Anterior vena cava (tissue), 1 donor: ENCODE results near the genes L3MBTL1, SERINC3 and WFDC12.

DNA sequence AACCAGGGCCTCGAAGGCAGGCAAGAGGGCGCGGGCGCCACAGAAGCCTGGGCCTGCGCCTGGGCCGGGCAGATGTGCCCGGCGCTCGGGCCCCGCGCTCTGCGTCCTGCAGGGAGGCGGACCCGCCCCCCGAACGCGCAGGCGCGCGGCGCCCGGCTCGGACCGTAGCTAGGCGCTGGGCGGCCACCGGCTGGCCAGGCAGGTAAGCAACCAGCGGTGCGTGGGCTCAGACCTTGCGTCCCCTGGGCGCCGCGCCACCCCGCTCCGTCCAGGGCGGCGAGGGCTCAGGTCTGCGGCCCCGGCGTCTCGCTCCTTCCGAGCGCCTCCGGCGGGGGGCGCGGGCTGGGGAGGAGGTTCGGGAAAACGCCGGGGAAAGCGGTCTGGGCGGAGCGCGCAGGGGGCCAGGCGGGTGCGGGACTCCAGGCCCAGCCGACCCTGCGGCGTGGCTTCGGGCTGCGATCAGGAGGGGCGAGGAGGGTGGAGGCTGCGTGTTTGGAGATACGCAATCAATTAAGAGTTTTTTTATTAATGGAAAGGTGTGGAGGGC lies at the start of gene L3MBTL1:
Gene L3MBTL1 (plus strand): TSS at position 155 of the 547 bp plus-strand sequence.
- PRO-cap, result no peak

DNA sequence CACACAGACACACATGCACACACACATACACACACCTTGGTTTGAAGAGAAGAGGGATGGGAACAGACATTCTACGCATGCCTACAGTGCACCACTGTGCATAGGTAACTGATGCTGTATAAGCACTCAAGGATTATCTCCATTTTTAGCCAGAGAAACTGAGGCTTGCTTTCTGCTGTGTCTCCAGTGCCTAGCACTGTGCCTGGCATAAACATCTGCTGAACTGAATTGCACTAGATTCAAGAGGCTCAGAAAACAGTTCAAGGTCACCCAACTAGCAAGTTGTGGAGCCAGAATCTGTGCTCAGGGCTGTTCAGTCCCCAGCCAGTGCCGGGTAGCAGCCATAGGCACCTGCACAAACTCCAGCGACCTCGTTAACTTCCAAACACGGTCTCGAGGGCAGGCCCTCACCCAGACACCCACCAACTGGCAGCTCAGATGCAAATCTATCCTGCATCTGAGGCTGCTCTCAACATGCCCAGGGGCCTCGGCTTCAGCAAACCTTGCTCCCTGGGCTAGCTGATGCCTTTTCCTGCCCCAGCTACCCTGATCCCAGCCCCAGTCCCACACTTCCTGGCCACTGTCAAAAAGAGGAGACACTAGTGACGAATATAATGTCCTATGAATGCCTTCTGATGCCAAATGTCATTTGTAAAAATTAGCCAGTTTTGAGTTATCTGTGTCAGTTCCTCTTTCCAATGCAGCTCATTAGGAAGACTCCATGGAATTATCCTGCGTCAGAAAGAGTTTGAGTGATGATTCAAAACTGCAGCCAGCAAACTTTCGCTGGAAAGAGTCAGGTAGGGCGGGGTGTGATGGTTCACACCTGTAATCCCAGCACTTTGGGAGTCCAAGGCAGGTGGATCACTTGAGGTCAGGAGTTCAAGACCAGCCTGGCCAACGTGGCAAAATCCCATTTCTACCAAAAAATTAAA lies 3.7 kb downstream of the JPH2 start:
- PRO-cap, result bidirectional peak, plus-strand start at position 778 of the sequence, minus-strand start at position 700 of the sequence

DNA sequence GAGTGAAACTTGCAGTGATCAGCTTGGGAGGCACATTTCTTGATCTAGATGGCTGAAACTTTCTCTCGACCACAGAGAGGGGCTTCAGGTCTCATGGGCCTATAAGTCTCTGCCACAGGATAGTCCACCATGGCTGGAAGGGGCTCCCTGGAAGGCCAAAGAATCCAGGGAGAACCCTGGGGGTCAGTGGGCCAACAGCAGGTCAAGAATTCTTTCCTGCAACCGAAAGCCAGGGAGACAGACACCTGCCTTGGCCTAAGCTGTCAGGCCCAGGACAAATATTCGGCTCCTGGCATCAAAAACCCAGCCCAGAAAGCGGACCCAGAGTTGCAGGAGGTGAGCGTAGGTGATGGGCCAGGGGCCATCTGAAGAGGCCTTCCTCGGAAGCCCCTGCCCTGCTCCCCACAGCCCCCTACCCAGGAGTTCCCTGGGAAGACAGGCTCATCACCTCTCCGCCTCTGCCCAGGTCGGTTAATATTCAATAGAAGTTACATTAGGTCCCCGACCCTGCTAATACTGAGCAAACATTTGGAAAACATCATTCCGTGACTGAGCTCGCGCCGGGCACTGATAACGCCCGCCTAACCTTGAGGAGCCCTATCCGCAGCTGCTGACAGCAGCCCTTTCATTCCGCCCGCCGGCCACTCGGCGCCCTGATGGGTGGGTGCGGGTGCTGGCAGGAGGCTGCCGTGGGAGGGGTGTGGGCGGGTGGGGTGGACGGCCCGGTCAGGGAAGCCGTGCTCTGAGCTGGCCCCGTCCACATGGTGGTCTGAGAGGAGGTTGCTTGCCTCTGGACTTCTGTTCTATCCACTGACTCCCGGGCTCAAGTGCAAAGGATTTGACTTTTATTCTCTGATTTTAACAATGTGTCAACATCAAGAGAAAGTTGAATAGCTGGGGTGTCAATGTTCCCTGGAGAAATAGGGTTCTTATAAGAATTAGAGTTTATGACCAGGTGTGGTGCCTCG lies 55.6 kb downstream of the HNF4A start:
- PRO-cap, result no peak

DNA sequence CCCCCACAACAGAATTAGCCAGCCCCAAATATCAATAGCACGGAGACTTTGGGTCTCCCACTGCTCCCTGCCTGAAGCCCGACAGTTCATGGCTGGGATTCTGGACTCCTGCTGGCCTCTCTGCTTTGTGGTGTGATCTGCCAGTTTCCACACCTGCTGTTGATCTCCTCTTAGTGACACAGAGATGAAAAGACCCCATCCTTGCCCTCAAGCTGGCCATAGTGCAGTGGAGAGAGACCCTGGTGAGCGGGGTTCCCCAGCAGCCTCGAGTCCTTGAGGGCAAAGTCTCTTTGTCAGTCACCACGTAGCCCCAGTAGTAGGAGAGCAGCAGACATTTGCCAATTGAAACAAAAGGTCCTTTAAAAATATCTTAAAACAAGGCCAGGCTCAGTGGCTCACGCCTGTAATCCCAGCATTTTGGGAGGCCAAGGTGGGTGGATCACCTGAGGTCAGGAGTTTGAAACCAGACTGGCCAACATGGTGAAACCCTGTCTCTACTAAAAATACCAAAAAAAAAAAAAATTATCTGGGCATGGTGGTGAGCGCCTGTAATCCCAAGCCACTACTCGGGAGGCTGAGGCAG lies 24.5 kb upstream of the TTPAL start:
- PRO-cap, result no peak

DNA sequence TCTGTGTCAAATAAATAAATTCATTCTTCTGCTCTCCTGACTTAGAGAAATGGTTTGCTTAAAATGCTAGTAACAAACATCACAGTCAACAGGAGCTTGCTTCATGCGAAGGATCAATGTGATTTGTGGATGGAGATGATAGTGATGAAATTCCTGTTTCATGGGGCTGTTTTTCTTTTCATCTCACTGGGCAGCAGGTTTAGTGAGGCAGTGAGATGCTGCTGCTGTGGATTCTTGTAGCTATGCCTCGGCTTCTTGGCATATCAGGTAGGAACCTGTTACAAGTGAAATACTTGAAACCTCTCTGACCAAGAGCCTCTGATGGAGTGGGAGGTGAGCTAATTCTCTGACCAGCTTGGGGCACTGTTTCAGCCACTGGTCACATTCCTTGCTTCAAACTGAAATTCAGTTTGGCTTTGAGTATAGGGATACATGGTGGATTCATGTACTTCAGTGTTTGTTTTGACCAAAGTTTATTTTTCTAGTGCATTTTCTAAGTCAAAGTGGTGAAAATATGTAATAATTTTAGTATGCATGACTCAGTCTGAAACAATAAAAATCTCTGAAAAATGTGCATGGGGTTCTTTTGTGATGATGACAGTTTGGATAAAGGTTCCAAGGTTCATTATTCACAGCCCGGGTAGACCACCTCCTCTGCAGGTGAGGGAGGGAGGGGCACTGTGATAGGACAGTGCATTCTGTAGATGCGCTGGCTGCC lies 18.5 kb downstream of the TTPAL start:
- PRO-cap, result no peak

GRCh38 chr20:44520920-44521296 lies 962 bp downstream of the SERINC3 start:
- PRO-cap, result no peak

GRCh38 chr20:44521297-44522436 lies at the start of gene SERINC3:
SERINC3 (minus strand) TSS chr20:44522070.
- PRO-cap, result bidirectional peak, plus-strand start at chr20:44521716, minus-strand start at chr20:44521625; bidirectional peak, plus-strand start at chr20:44522145, minus-strand start at chr20:44522041

DNA sequence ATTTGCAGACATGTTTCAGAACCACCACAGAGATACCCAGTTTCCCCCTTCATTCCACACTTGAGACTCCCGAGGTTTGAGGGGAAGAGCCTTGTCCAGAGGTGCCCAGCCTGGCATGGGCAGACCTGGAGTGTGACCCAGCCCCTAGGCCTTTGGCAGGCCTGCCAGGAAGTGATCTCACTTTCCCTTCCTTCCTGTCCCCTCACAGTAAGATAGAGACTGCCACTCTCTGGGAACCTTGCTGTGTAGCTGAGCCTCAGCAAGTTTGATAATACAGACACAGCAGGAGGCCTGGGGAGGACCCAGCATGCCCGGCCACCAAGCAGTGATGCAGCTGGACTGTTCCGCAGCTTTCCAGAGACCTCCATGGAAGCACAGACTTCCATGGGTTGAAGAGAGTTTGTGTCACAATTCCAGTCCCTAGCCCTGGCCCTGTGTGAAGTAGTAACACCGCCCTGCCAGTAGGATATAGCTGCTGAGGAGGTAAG lies 16.1 kb downstream of the PKIG start:
- PRO-cap, result no peak

DNA sequence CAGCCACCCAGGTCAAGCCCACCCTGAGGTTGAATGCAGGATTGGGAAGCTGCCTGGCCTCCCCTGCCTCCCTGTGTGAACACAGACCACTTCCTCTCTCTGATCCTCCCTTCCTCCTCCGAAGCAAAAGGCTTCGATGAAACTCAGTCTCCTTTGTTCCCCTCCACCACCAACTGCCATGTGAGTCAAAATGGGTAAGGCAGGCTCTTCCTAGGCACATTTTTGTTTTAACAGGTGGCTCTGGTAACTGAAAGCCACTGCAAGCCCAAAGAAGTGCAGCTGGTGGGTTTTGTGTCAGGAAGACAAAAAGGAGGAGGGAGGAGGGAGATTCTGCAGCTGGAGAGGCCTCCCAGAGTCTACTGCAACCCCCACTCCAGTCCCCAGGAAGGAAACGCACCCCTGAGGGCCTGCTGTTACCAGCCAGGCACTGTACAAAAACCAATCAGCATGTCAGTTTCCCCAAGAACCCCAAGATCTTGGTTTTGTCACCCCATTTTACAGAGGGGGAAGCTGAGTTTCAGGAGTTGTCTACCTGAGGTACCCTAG lies 5.3 kb downstream of the ADA start:
- PRO-cap, result no peak

- PRO-cap, result no peak
Observed at GRCh38 chr20:44702746-44703530, 12.2 kb upstream of the CCN5 start.

GRCh38 chr20:44720567-44721126 lies 5.5 kb downstream of the CCN5 start:
- PRO-cap, result unidirectional peak, minus-strand start at chr20:44720719

GRCh38 chr20:44734929-44735446 lies 10.7 kb upstream of the KCNK15 start:
- PRO-cap, result no peak

DNA sequence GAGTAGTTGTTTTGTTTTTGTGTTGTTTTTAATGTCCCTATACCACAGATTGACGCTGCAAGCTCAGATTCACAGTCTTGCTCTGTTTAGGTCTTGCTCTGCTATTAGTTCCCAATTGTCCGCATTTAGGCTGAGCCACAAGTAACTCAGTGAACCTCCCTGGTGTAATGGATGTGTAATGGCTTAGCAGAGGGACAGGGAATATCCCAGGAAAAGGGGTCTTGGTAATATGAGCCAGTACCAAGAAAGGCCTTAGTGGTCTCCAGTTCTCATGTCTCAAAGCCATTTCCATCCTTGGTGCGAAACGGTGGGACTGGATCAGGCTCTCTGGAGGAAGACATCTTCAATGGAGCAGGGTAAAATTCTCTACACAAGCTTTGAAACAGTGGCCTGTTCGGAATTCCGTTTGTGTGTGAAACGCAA lies 610 bp upstream of the PABPC1L start:
- PRO-cap, result no peak

- PRO-cap, result no peak
Observed at GRCh38 chr20:44958823-44959646, 1.2 kb downstream of the TOMM34 start.

DNA sequence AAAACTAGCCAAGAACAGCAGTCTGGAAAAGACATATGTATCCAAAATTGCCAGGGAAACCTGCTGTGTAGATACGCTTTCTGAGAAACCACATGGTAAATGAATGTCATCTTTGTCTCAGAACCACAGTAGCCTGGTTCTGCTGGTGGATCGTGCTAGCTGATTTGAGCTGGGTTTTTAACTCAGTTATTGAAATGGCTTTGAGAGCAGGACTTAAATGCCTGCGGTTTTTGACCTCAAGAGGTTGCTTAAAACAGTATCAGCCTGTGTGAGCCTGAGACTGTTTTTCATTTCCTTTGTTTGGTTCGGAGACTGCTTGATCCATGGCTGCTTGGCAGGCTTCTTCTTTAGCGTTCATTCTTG lies 47.9 kb downstream of the KCNS1 start:
- PRO-cap, result no peak

DNA sequence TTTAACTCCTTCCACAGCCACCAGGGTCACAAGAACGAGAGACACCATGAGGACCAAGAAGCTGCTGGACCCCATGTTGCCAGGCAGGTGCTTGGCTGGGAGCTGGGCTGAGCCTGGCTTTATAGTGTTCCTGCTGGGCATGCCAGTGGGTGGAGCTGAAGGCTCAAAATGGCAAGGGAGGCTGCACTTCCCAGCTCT lies at the start of gene WFDC12:
Gene WFDC12 (minus strand): TSS at position 93 of the 198 bp plus-strand sequence.
- PRO-cap, result no peak

GRCh38 chr20:45326783-45327685 lies 18.9 kb upstream of the MATN4 start:
- PRO-cap, result no peak

DNA sequence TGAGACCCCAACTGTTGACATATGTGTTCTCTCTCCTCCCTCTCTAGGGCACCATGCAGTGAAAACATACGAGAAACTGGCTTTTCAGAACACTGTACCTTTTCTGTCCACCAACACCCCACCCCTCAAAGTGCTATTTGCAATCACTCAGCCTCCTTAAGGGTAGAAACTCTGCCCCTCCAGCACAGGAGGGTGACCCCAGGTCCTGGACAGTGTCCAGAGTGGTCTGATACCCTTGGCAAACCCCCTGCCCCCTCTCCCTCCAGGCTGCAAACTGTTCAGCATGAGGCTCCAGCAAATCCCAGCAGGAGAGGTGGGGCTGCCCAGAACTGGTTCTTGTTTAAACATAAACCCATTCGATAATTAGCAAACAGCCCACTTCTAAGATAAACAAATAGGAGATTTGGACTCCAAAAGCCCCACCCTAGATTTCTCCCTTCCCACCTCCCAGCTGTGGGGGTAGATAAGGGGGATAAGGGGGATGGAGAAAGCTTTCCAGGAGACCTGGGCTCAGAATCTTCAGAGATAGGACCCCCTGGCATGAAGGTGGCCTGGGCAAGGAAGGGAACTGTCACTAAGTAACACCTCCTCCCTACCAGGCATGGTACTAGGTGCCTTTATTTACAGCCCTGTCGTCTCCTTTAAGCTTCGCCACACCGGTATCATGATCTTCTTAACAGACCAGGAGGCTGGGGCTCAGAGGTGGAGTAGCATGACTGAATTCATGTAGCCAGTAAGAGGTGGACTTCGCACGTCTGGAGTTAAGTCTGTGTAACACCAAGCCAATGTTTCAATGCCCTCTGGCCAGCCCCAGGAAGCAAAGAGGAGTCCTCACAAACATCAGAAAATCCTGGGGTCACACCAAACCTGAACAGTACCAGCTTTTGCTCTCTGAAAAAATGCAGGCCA lies 4.8 kb downstream of the SDC4 start:
- PRO-cap, result no peak

- PRO-cap, result bidirectional peak, plus-strand start at chr20:45348088, minus-strand start at chr20:45348008
Observed at GRCh38 chr20:45347372-45348261, 607 bp downstream of the SDC4 start.

GRCh38 chr20:45359772-45360229 lies 3.2 kb upstream of the SYS1 start:
- PRO-cap, result no peak